Camera-type eye (tissue), 1 donor: ENCODE results near the genes GPC4 and INTS6L.

GRCh38 chrX:129797307-129797695 lies 17.6 kb downstream of the SASH3 start:
- RAMPAGE, long total RNA: no peak

GRCh38 chrX:130014909-130015759 lies 32.7 kb downstream of the BCORL1 start:
- RAMPAGE, long total RNA: no peak

DNA sequence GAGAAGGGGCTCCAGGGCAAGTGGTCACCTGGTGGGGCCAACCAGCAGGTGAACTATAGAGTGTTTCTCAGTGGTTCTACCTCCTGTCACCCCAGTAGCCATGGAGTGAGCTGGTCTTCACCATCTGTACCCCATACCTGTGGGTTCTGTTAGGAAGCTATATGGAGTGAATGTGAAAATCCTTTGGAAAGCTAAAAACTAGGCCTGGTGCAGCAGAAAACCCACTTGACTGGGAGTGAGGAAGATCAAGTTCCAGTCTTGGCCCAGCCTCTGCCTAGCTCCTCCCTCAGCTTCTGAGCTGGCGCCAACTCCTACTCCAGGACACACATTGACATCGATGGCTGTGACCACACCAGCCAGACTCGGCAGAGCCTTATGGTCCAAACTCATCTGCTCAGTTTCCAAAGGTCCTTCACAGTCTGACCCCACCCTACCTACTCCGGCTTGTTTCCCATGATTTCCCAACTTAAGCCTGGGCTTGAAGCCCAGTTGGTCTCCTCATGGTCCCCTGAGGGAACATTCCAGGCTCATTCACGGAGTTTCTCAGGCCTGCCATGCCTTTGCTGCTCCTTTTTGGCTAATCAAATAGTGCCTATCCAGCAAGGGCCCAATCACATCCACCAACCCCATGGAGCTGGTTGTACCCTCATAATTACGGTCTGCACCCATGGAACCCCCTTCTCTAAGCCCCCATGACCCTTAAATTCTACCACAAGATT lies 10.2 kb downstream of the ELF4 start:
- RAMPAGE, long total RNA: no peak

GRCh38 chrX:130131549-130131996 lies 21.3 kb upstream of the ELF4 start:
- RAMPAGE, long total RNA: no peak

DNA sequence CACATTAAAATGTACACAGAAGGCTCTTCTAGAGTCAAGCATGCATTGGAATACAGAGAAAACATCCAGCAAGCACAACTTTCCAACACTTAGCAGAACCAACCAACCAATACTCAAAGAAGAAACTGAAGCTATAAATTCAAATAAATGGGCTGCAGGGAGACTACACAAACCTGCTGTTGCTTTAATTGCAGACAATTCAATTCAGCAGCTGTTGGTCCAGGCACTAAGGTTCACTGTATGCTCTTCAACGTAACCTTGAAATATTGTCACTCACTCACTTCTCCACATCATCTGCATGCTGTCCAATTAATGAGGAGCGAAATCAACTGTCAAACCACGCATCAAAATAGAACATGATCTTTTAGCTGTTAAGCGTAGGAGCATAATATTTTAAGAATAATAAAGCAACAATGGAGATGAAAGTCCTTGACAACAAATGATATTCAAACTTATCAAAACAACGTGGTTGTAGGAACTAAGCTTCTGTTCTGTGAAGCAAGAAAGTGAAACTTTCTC lies 17.0 kb downstream of the ENOX2 start:
- RAMPAGE, long total RNA: no peak

- RAMPAGE, long total RNA: no peak
These were observed 23.3 kb downstream of the ARHGAP36 start for GRCh38 chrX:131081443-131081934.

DNA sequence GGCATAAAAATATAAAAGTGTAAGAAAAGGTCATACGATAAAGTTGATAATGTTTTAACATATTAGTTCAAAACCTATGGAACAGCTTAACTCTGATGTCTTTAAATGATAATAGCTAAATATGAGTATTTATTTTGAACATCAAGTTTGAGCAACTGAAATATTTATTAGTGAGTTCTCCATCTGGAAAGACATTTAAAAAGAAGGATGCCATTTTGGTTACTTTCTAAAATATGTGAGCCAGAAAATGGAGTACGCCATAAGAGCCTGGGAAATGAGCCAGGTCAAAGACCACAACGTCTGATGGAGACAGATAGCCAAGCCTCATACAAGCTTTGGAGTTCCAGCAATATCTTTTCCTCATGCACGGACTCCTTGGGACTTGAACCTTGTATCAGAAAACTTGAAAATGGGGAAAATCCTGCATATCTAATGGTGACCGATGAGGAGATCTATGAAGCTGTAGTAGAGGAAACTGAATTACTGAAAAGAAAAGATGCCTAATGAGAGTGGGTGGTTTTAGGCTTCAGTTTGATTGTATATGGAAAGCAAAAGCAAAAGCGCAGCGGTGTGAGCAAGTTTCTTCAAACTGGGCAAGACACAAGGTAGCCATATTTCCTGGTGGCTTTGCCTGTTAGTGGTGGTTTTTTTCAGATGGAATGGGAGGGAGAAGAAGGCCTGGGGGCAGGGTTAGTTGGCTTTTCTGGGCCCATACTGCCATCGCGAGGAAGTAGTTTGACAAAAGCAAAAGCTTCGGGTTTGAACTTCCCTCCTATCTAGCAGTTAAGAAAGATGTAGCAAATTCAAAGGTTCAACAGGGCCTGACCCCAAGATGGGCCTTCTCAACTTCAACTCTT lies 210.2 kb upstream of the STK26 start:
- RAMPAGE, long total RNA: no peak

DNA sequence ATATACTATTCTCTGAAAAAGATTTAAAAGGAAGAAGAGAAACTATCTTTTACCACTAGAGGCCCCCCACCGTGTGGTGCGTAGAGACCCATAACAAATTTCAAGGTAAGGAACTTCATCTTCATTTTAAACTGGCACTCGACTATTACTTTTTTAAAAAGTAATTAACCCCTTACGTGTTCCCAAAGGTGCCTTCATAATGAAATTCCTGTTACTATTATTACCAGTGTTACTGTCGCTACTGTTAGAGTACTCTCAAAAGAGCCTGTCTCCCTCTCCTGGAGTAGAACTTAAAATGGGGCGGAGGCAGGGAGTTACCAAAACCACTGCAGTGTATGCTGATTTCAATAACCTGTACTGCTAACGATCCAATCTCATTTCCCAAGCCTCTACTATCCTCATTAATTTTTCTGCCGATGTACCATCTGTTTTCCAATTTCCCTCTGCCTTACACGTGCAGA lies 888 bp upstream of the STK26 start:
- RAMPAGE, long total RNA: no peak

GRCh38 chrX:132216404-132216707 lies 2.9 kb downstream of the RAP2C start:
- RAMPAGE, long total RNA: no peak

GRCh38 chrX:132480214-132481375 lies 8.2 kb downstream of the MBNL3 start:
- RAMPAGE, long total RNA: no peak

GRCh38 chrX:132956944-132957666 lies 1.3 kb downstream of the HS6ST2 start:
- RAMPAGE, long total RNA: no peak

- RAMPAGE, long total RNA: no peak
These were observed at the start of gene GPC4 for GRCh38 chrX:133415017-133416167. GPC4 (minus strand) TSS chrX:133415489.

- RAMPAGE, long total RNA: no peak
These were observed 60.2 kb downstream of the HPRT1 start for GRCh38 chrX:134520124-134520552.

DNA sequence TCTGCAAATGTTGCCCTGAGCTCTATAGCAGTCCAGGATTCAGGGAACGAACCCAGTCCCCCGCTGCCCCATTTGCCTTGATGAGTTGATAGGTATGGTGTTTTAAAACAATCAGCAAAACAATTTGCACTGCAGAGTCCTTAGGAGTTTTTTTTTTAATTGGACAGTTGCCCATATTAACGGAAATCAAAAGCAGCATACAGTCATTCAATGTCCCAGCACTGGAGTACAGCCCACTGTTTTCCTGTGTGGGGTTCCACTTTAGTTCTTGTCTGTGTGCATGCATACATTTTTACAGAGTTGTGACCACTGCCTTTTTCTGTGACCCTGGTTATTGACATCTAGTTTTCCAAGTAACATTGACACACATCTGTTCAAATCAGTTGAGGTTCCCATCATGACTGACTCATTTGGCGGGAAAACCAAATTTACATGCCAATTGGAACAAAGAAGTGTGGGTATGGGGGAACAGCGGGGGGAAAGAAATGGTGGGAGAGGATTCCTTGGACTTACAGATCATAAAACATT lies 83.3 kb downstream of the HPRT1 start:
- RAMPAGE, long total RNA: no peak

DNA sequence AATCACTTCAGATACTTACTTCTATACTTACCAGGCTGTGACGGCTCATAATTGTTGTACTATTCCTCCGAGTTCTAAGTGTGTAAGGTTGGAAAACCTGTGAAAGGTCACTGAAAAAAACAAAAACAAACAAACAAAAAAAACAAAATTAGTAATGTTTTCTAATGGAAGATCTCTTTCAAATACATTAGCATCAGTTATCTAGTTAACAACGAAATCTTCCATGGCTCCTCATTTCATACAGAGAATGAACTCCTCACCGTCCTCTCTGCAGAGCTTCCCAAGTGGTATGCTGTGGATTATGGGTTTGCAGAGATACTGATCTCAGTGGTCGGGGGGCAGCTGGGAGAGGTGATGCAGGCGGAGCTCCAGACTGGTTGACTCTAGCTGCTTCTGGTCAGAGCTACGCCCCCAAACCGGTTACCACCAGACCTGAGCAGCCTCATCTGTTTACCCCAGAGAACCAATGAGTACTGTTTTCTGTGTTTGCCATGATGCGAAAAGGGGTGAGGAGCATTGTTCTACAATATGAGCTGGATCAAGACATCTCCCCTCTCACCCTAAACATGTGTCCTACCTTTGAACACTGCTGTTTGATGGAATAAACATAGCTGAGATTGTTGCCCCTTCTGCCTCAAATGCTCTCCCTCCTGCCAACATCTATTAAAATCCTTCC lies 3.1 kb downstream of the PABIR2 start:
- RAMPAGE, long total RNA: no peak

- RAMPAGE, long total RNA: no peak
These were observed 13.4 kb downstream of the SMIM10 start for GRCh38 chrX:135003802-135004931.

DNA sequence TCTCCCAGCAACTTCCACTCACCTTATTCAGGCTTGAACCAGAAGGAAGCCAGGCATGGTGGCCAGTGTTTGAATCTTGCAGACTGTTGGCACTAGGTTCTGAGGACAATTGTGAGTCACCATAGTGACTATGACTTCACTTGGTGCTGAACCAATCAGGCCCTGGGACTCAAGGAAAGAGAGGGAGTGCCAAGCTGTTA lies 117 bp upstream of the ETDA start:
- RAMPAGE, long total RNA: no peak

- RAMPAGE, long total RNA: no peak
These were observed 15.8 kb downstream of the ZNF449 start for GRCh38 chrX:135360142-135360957.

DNA sequence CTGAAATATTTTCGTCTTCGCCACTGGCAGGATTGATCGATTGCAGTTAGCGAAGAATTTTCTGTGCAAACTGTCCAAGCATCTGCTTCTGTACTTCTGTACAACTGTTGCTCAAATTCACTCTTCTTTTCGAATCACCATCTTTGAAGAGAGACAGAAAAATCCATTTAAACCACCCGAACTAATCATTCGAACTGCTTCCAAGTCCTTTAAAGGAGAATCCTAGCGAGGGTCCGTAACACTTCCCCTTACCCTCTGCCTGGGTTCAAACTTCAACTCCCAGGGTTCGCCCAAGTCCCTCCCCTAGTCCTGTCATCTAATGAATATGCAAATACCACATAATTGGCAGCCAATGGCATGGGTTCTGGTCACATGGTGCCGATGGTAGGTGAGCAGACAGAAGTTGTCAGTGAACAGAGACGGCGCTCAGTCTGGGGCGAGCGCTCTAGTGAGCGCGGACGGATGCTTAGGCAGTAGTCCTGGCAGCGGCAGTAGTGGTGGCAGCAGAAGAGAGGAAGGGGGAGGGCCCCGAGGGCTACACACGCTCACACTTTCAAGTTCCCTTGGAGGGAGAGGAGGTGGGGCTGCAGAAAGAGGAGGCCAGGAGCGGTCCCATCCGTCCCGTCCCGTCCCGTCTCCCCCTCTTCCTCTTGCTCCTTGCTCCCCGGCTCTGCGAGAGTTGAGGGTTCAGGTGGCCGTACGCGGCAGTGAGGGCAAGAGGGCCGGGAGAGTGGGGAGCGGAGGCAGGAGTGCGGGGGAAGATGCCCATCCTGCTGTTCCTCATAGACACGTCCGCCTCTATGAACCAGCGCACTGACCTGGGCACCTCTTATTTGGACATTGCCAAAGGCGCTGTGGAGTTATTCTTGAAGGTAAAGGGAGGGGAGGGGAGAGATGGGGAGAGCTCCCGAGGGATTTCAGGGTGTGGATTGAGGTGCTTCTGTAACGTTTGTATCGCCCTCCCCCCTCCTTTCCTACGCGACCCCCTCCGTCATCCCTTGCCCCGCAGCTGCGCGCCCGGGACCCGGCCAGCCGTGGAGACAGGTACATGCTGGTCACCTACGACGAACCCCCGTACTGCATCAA lies at the start of gene INTS6L:
INTS6L (plus strand) TSS at position 429 of the 1,086 bp plus-strand sequence.
- RAMPAGE, long total RNA: no peak

- RAMPAGE, long total RNA: no peak
These were observed 52.1 kb downstream of the INTS6L start for GRCh38 chrX:135572499-135573099.